Ishikawa (cell line): ENCODE data around the gene STIMATE.

DNA sequence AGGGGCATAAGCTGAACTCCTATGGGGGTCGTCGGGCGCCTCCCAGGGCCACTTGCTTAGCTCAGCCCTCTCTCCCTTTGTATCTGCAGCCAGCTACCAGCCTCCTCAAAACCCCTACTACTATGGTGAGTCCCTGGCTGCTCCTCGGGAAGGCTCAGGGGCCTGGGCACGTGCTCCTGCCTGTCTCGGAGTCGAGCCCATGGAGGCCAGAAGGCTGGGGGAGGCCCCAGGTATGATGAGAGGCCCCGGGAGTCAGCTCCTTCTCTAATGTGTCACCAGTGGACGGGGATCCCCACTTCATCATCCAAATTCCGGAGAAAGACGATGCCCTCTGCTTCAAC lies 11.4 kb downstream of the ITIH3 start:
- RRBS: 84% methylated on average over 4 of the region's 11 CpGs

- RRBS: 2% methylated on average over 34 of the region's 90 CpGs
Measured at GRCh38 chr3:52896970-52898038, at the start of gene STIMATE. Gene STIMATE, minus strand, starts transcription at chr3:52897548.

GRCh38 chr3:53184700-53185010 lies 23.6 kb downstream of the PRKCD start:
- RRBS: no CpG with 5 or more reads among the region's 6 CpGs

- RRBS: no CpG with 5 or more reads among the region's 7 CpGs
Measured at GRCh38 chr3:53186156-53186347, 25.0 kb downstream of the PRKCD start.

GRCh38 chr3:53188838-53189338 lies 27.9 kb downstream of the PRKCD start:
- RRBS: no CpG with 5 or more reads among the region's 13 CpGs

GRCh38 chr3:53193337-53193944 lies 32.4 kb downstream of the PRKCD start:
- RRBS: 11% methylated on average over 4 of the region's 11 CpGs

DNA sequence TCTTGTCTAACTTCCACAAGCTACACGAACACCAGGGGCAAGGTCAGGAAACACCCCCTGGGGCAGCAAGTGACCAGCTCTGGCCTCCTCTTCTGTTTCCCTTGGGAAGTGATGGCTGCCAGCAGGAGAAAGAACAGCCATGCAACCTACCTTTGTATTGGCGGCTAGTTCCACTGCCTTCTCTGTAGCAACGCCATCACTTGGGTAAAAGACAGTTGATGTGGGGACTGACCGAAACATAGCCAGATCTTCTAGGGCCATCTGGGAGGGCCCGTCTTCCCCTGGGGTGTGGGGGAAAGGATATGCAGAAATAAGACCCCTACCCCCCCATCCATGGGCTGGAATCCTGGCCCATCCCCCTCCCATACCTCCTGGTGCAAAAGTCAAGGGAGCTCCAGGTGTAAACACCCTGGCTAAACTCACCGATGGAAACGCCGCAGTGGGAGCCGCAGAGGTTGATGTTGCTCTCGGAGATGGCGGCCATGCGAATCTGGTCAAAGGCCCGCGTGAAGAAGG lies 26.9 kb downstream of the TKT start:
- RRBS: no CpG with 5 or more reads among the region's 14 CpGs

GRCh38 chr3:53231050-53231792 lies 24.6 kb downstream of the TKT start:
- RRBS: no CpG with 5 or more reads among the region's 12 CpGs

DNA sequence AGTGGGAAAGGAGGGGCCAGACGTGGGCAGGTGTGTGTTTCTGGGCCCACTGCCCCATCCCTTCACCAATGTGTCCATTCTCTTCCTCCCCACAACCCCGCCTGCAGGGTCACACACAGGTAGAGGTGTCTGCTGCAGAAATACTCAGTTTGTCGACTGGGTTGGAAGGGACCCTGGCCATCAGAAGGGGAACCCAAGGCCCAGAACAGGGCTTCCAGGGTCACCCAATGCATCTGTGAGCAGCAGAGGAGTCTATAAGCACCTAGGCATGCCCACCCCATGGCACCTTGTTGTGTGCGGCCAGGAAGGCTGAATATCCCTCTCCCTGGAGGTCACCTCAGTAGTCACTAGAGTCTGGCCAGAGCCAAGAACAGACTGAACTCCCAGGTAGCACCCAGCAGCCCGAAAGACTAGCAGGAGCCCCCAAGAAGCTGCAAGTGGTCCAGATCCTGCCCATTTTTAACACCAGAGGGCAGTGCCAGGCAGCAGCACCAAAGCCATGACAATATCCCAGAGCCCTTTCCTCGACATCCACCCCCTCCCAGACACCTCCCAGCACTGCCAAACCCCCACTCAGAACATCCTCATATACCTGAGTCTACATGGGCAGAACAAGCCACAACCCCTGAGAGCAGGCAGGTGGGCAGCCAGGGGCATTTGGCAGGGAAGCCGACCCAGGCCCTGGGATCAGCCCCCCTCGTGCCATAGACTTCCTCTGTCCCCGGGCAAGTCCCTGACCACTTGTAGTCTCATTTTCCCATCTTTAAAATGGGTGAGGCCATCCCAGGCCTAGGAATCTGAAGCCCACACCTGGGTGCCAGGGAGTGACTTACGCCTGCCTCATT lies 23.8 kb downstream of the TKT start:
- RRBS: 100% methylated on average over 1 of the region's 10 CpGs

DNA sequence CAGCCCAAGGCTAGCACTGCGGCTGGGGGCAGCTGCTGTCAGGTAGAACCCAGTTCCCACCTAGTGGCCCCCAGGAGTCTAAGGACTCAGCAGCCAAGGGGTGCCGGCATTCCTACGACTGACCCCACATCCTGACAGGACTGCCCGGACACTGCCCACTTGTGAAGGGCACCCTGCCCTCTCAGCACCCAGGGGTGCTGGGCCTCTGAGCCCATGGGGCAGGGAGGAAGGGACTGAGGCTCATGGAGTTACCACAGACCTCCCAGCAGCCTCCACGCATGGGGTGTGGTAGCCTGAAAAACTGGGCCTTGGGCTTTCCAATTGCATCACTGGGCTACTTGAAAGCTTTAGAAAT lies 13.3 kb downstream of the TKT start:
- RRBS: no CpG with 5 or more reads among the region's 5 CpGs

- RRBS: no CpG with 5 or more reads among the region's 3 CpGs
Measured at GRCh38 chr3:53282860-53283104, 27.0 kb upstream of the TKT start.

DNA sequence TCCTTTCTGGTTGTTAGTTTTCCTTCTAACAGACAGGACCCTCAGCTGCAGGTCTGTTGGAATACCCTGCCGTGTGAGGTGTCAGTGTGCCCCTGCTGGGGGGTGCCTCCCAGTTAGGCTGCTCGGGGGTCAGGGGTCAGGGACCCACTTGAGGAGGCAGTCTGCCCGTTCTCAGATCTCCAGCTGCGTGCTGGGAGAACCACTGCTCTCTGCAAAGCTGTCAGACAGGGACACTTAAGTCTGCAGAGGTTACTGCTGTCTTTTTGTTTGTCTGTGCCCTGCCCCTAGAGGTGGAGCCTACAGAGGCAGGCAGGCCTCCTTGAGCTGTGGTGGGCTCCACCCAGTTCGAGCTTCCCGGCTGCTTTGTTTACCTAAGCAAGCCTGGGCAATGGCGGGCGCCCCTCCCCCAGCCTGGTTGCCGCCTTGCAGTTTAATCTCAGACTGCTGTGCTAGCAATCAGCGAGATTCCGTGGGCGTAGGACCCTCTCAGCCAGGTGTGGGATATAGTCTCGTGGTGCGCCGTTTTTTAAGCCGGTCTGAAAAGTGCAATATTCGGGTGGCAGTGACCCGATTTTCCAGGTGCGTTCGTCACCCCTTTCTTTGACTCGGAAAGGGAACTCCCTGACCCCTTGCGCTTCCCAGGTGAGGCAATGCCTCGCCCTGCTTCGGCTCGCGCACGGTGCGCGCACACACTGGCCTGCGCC lies 23.3 kb upstream of the DCP1A start:
- RRBS: no CpG with 5 or more reads among the region's 30 CpGs

- RRBS: 2% methylated on average over 6 of the region's 13 CpGs
Measured at GRCh38 chr3:53494757-53494878, 207 bp downstream of the CACNA1D start.

GRCh38 chr3:53496129-53496299 lies 1.6 kb downstream of the CACNA1D start:
- RRBS: no CpG with 5 or more reads among the region's 5 CpGs

- RRBS: no CpG with 5 or more reads among the region's 8 CpGs
Measured at GRCh38 chr3:53711340-53711993, 134.8 kb downstream of the CHDH start.

DNA sequence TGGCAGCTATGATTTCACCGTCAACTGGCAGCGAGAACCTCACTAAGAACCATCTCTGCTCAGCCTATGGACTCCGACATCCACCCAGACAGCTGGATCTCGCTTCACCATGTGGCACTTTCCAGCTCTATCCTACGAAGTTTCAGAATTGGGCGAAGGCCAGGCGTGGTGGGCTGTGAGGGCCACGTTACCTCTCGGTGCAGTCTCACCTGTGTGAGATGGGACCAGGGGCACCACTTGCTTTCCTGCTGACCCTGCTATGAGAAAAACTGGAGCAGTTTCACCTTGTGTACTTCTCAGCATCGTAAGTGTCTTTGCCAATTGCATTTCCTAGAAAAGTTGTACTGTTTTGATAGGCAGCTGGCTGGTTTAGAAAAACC lies 32.3 kb downstream of the CHDH start:
- RRBS: no CpG with 5 or more reads among the region's 10 CpGs

GRCh38 chr3:53882605-53883070 lies 686 bp upstream of the ACTR8 start:
- RRBS: no CpG with 5 or more reads among the region's 4 CpGs

DNA sequence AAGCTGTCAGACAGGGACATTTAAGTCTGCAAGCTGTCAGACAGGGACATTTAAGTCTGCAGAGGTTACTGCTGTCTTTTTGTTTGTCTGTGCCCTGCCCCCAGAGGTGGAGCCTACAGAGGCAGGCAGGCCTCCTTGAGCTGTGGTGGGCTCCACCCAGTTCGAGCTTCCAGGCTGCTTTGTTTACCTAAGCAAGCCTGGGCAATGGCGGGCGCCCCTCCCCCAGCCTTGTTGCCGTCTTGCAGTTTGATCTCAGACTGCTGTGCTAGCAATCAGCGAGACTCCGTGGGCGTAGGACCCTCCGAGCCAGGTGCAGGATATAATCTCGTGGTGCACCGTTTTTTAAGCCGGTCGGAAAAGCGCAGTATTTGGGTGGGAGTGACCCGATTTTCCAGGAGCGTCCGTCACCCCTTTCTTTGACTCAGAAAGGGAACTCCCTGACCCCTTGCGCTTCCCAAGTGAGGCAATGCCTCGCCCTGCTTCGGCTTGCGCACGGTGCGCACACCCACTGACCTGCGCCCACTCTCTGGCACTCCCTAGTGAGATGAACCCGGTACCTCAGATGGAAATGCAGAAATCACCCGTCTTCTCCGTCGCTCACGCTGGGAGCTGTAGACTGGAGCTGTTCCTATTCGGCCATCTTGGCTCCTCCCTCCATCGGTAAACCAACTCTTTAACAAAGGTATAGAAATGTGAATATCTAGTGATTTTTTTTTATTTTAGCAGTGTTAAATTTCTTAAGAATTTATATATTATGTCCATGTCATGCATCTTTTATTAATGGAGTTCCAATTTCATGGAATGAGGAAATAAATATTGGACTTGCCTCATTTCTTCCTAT lies 35.7 kb upstream of the SELENOK start:
- RRBS: no CpG with 5 or more reads among the region's 30 CpGs

- RRBS: no CpG with 5 or more reads among the region's 9 CpGs
Measured at GRCh38 chr3:54900965-54901755, 26.7 kb downstream of the LRTM1 start.

DNA sequence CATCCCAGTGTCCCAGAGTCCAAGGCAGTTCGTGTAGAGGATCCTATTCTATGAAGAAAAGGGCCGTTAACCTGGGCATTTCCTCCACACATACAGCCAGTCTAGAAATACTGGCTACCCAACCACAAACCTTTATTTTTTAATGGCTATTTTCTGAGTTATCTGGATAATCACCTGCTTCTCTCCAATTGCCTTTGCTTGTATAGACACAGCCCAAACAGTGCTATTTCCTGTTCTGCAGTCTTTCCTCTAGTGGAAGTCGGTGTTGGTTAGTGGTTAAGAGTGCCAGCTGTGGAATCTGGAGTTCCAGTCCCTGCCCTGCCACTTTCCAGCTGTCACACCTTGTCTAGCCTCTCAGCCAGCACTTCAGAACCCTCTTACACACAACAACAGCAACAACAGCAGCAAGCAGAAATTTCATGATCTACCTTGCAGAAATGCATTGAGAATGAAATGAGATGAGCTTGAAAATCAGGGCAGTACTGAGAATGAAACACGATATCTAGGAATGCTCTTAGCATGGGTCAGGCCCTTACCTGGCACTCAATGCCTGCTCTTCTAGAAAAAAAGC lies 3.1 kb upstream of the WNT5A start:
- RRBS: no CpG with 5 or more reads among the region's 4 CpGs